Brain (tissue), 1 donor: ENCODE measurements around a stretch of chr11.

- RRBS, result no CpG with 5 or more reads among the region's 5 CpGs
Observed at GRCh38 chr11:73334495-73335208, 26.6 kb downstream of the ARHGEF17 start.

- RRBS, result no CpG with 5 or more reads among the region's 3 CpGs
Observed at GRCh38 chr11:73348482-73348961, 27.7 kb upstream of the RELT start.

- RRBS, result no CpG with 5 or more reads among the region's 14 CpGs
Observed at GRCh38 chr11:73359429-73359905, 16.7 kb upstream of the RELT start.

GRCh38 chr11:73380189-73380609, 4.0 kb downstream of the RELT start:
- RRBS, result no CpG with 5 or more reads among the region's 8 CpGs

GRCh38 chr11:73398127-73399006, 22.2 kb downstream of the RELT start:
- RRBS, result no CpG with 5 or more reads among the region's 8 CpGs

DNA sequence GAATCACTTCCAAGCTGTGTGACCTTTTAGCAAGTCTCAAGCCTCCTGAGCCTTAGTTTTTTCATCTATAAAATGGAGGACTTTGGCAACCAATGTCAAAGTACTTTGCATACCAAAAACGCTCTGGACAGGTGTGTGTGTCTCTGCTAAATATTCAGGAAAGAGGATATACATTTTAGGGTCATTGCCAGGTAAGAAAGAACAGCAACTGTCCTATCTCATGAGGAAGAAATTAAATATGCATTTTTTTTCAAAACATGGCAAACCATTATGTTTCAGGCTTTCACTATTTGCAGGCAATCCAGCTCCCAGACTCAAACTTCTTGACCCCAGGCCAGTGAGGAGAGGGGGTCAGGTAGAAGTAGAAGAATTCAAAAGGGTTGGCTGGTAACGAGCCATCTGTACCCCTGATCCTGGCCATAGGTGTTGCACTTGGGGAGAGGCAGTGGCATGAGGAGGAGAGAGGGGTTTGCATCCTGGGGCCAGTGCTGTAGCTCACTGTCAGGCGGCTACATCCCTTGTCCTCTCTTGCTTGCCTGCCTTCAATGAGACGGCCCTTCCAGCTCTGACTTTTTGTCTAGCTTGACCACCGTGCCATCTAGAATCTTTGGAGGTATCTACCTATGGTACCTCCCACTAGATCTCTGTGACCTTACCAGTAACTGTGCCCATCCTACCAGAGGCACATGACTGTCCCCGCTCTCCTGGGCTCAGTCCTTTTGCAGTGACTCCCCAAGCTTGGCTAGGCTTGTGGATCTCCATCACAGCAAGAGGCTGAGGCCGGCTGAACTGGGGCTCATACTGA, 27.0 kb downstream of the RELT start:
- RRBS, result no CpG with 5 or more reads among the region's 7 CpGs

DNA sequence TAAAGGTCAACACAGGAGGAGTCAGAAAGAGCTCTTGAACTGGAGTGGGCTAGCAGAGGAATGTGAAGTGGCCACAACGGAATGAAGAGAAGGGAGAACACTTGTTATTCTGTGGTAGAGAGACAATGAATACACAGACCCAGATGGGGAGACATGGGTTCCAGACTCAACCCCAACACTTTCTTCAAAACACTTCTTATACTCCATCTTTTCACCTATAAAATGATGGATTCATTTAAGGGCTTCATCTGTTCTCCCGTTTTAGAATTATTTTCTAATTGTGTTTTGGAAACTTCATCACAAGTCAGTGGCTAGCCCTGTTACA, 88.3 kb downstream of the RELT start:
- RRBS, result no CpG with 5 or more reads among the region's 2 CpGs

- RRBS, result no CpG with 5 or more reads among the region's 3 CpGs
Observed at GRCh38 chr11:73467450-73467992, 91.3 kb downstream of the RELT start.

DNA sequence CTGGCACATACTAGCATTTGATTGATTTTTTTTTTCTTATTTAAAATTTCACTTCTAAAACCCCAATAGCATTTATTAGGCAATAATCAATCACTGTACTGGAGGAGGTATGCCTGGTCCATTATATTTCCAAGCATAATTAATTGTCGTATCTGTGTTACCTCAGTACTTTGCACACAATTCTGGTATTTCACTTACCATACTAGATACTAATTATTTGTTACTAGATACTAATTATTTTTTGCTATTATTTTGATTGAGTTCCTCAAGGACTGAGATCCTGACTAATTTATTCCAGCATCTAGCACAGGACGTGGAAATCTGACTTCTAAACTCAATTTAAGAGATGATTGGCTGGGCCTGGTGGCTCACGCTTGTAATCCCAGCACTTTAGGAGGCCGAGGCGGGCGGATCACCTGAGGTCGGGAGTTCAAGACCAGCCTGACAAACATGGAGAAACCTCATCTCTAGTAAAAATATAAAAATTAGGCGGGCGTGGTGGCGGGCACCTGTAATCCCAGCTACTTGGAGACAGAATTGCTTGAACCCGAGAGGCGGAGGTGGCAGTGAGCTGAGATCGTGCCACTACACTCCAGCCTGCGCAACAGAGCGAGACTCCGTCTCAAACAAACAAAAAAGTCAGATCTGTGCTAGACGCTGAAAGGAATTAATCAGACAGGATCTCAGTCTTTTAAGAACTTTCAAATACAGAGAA, 596 bp upstream of the MRPL48 start:
- RRBS, result no CpG with 5 or more reads among the region's 17 CpGs

- RRBS, result no CpG with 5 or more reads among the region's 9 CpGs
Observed at GRCh38 chr11:73972688-73973277, 9.9 kb downstream of the UCP2 start.

GRCh38 chr11:73979756-73980907, 2.5 kb downstream of the UCP2 start:
- RRBS, result no CpG with 5 or more reads among the region's 6 CpGs

GRCh38 chr11:74011056-74012265, 2.6 kb upstream of the UCP3 start:
- RRBS, result no CpG with 5 or more reads among the region's 16 CpGs

DNA sequence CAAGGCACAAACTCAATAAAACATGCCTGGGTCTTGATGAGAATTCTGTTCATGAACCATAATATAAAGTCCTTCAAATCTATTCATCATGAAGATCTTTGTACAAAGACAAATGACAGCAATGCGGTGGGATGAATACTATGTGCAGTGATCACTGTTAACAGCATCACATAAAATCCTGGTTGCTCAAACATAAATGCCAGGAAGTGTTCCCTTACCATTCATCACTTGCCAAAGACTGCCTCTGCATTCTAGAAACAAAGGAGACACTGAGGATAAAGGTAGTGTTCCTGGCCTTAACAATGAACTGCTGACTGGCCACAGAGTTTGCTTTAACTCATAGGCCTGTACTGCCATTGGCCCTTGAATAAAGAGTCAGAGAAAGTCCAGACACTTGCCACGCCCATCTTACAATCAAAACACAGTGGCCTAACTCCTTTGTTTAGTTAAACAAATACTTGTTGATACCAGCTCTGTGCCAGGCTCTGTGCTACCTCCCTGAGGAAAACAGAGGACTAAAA, 29.5 kb downstream of the C2CD3 start:
- RRBS, result no CpG with 5 or more reads among the region's 2 CpGs

DNA sequence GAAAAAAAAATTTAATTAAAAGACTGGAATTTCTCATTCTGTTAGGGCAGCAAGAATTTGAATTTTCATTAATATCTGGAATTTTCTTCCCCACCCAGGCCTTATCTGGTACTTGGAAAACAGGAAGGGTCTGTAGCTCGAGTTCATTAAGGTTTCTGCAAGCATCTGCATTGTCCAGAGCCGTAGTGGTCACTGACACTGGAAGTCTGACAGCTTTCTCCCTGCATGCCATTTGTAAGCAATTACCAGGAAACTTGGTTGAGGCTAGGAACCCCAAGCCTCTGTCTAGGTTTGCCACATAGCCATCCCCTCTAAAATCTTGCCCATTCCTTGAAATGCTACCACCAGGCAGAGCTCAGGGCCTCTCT, 5.4 kb upstream of the PGM2L1 start:
- RRBS, result no CpG with 5 or more reads among the region's 2 CpGs

- RRBS, result no CpG with 5 or more reads among the region's 1 CpG
Observed at GRCh38 chr11:74783543-74784082, 35.0 kb downstream of the RNF169 start.

GRCh38 chr11:74839198-74840368, 90.9 kb downstream of the RNF169 start:
- RRBS, result no CpG with 5 or more reads among the region's 4 CpGs

DNA sequence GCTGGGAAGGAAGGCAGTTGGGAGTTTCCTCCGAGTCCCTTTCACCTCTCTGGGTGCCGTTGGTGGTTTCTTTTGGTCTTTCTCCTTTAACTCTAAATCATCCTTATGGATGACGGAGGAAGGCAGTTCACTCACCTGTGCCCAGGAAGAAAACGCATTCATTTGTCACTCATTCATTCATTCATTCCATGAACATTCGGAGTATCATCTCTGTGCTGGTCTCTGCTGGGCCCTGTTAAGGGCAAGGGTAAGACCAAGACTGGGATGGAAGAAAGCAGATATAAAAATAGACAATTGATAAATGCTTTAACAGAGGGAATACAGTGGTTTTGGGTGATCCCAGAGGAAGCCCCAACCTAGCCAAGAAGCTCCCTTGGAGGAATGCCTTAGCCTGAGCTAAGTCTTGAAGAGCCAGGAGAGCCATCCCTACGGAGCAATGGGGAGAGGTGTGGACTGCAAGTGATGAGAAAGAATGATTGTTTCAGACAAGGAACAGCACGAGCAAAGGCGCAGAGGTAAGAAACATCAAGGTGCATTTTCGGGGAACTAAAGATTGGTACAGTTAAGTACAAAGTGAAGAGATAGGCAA, 96.6 kb downstream of the RNF169 start:
- RRBS, result no CpG with 5 or more reads among the region's 9 CpGs

- RRBS, result no CpG with 5 or more reads among the region's 8 CpGs
Observed at GRCh38 chr11:75159953-75160912, 9.3 kb downstream of the SLCO2B1 start.

DNA sequence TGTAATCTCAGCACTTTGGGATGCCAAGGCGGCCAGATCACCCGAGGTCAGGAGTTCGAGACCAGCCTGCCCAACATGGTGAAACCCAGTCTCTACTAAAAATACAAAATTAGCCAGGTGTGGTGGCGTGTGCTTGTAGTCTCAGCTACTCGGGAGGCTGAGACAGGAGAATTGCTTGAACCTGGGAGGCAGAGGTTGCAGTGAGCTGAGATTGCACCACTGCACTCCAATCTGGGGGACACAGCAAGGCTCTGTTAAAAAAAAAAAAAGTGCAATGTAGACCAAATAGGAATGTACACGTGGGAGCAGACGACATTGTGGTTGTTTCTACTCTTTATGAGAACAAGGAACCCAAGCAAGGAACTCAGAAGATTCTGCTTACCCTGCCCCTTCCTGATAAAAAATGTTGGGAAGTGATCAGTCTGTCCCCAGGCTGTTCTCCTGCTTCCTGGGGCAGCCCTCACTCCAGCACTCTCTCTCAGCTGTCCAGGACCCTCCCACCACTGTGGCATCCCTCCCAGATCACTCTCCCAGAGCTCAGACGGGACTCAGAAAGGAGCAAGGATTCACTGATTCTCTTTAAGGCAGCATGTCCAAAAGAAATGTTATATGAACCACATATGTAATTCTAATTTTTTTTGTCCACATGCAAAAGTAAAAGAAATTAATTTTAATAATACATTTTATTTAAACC, 31.7 kb downstream of the SLCO2B1 start:
- RRBS, result no CpG with 5 or more reads among the region's 8 CpGs